Measurements from ENCODE around the genes LRFN5, NEMF and ATL1.

DNA sequence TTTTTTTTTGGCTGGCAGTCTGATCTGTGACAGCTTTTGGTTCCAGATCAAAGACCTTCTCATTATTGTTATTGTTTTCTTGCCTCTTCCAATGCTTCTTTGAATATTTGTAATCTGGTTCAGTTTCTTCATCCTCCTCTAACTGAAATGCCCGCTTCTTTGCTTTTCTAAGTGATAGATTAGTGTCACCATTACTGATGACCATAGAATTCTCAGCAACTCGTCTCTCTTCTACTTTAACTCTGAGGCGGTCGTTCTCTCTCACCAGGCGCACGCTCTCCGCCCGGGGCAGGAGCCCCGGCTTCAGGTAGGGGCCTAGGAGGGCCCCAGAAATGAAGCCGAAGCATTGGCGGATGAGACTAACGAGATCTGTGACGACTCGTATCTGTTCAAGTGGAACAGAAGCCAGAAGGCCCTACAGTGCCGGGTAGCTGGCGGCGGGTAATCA lies 45.6 kb downstream of the FBXO33 start:
- PRO-cap = no peak
- RAMPAGE, long total RNA = no peak
- RRBS = 100% methylated on average over 1 of the region's 17 CpGs

GRCh38 chr14:41606670-41607705 lies at the start of gene LRFN5:
Gene LRFN5 (plus strand): TSS chr14:41606876.
- PRO-cap = no peak
- RAMPAGE, long total RNA = no peak
- RRBS = 2% methylated on average over 7 of the region's 87 CpGs

DNA sequence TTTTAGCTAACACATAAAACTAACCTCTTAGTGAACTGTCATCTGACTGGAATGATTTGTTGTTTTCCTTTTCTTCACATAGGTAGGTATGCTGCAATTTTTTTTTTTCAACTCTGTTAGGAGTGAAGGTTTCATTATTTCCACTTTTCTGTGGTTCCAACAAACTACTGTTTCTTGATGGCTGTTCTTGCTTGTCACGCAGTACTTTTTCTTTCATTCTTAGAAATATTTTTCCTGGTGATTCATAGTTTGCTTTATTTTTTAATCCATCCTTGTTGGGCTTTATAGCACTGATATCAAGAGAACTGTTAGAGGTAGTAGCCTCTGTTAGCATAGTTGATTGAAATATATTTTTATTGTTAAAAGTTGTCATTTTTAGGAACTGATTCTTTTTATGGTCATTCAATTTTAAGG lies 6.3 kb downstream of the MIS18BP1 start:
- PRO-cap = no peak
- RAMPAGE, long total RNA = no peak
- RRBS = no CpG with 5 or more reads among the region's 1 CpG

- PRO-cap = no peak
- RAMPAGE, long total RNA = no peak
- RRBS = no CpG with 5 or more reads among the region's 13 CpGs
Measured at GRCh38 chr14:47794583-47795466, 119.4 kb upstream of the MDGA2 start.

- PRO-cap = no peak
- RAMPAGE, long total RNA = no peak
- RRBS = no CpG with 5 or more reads among the region's 5 CpGs
Measured at GRCh38 chr14:49577240-49578029, 8.7 kb downstream of the RPS29 start.

DNA sequence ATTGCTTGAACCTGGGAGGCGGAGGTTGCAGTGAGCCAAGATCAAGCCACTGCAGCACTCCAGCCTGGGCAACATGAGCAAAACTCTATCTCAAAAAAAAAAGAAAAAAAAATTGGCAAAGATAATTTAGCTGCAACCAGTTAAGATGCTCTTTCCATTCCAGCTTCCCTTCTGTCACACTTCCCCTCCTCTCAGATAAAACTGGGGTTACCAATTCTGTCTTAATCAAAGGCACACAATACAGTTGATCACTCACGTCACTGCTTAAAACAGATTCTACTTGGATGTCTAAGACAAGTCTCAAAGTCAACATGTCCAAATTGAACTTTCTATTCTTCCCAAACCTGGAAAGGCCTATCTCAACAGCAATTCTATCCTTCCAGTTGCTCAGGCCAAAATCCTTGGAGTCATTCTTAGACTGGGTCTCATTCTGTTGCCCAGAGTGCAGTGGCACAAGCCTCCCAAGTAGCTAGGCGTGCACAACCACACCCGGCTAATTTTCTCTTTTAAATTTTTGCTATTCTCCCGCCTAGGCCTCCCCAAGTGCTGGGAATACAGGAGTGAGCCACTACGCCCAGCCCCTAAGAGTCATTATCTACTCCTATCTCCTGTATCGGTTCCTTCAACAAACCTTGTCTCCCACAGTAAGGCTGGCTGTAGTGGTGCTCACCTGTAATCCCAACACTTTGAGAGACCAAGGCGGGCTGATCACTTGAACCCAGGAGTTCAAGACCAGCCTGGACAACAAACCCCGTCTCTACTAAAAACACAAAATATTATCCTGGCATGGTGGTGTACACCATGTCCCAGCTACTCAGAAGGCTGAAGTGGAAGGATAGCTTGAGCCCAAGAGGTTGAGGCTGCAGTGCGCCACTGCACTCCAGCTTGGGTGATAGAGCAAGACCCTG lies 4.8 kb downstream of the RPS29 start:
- PRO-cap = no peak
- RAMPAGE, long total RNA = no peak
- RRBS = no CpG with 5 or more reads among the region's 10 CpGs

DNA sequence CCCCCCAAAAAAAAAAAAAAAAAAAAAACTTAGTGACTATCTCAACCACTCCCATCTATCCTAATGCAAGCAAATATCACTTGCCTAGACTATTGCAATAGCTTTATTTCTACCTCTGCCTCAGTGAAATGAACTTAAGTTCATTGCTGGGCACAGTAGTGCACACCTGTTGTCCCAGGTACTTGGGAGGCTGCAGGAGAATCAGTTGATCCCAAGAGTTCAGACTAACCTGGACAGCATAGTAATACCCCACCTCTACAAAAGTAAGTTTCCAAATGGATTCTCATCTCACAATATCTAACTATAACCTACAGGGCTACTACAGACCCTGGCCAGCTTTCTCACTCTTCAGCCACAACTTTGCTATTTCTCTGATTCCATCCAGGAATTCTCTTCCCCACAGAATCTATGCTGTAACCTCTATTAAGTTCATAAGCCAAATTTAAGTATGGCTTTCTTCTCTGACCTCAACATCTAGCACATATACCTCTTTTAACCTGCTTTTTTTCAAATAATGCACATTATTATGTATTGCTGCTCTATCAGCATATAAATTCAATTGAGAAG lies 4.1 kb downstream of the RPS29 start:
- PRO-cap = no peak
- RAMPAGE, long total RNA = no peak

- PRO-cap = no peak
- RAMPAGE, long total RNA = no peak
- RRBS = no CpG with 5 or more reads among the region's 27 CpGs
Measured at GRCh38 chr14:49584288-49585267, 1.6 kb downstream of the RPS29 start.

DNA sequence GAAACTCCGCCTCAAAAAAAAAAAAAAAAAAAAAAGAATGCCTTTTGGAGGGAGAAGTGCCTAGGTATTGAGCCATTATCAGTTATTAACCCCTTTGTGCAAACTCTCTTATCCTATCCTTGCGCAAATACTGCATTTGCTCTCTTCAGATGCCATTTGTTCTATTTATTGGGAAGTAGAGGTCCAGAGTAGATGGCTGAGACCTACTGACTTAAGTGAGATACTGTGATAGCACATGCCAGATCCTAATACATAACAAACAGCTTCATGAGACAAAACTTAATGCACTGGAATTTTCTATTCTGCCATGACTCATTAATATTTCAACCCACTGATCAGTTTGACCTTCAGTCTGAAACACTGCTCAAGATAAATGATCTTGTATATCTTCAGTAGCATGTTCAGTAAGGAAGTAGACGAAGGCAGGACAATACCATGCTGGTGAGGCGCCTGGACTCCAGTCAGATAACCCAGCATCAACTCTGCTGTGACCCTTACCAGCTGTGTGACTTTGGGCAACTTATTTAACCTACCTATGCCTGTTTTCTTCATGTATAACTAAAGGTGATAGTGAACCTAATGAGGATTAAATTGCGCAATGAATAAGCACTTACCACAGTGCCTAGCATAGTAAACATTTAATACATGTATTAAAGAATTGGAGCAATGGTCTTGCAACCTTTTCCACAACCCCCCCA lies 5.7 kb upstream of the DNAAF2 start:
- PRO-cap = no peak
- RAMPAGE, long total RNA = no peak
- RRBS = no CpG with 5 or more reads among the region's 5 CpGs

DNA sequence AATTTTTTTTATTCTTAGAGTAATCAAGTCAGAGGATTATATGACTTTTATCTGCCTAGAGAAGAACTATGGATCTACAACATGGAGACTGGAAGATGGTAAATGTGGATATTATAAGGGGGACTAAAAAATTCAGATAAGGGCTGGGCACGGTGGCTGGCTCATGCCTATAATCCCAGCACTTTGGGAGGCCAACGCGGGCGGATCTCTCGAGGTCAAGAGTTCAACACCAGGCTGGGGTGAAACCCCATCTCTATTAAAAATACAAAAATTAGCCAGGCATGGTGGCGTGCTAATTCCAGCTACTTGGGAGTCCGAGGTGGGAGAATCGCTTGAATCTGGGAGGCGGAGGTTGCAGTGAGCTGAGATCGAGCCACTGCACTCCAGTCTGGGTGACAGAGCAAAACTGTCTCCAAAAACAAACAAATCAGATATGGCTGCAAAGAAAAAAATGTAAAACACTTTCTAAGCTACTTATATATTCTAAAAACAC lies 3.7 kb downstream of the KLHDC2 start:
- PRO-cap = no peak
- RAMPAGE, long total RNA = no peak
- RRBS = no CpG with 5 or more reads among the region's 10 CpGs

DNA sequence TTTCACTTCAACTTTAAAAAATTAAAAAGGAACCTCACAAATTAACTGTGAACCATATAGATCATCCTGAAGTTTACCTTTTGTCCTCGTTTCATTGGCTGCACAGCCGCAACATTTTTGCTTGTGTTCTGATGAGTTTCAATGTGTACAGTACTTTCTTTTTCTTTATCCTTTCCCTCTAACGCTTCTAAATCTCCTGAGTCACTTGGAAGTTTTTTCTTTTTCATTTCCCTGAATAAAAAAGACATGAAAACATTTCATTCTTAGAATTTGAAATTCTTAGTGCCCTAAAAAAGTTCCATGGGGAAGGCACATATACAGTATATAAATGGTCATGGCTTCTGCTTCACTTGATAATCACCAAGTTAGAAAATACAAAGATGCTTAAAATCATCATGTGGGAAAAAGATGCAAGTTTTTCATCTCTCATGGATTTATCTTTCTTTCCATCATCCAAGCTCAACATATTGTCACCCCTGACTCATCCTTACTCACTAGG lies 27.8 kb downstream of the KLHDC2 start:
- PRO-cap = no peak
- RAMPAGE, long total RNA = no peak
- RRBS = no CpG with 5 or more reads among the region's 3 CpGs

DNA sequence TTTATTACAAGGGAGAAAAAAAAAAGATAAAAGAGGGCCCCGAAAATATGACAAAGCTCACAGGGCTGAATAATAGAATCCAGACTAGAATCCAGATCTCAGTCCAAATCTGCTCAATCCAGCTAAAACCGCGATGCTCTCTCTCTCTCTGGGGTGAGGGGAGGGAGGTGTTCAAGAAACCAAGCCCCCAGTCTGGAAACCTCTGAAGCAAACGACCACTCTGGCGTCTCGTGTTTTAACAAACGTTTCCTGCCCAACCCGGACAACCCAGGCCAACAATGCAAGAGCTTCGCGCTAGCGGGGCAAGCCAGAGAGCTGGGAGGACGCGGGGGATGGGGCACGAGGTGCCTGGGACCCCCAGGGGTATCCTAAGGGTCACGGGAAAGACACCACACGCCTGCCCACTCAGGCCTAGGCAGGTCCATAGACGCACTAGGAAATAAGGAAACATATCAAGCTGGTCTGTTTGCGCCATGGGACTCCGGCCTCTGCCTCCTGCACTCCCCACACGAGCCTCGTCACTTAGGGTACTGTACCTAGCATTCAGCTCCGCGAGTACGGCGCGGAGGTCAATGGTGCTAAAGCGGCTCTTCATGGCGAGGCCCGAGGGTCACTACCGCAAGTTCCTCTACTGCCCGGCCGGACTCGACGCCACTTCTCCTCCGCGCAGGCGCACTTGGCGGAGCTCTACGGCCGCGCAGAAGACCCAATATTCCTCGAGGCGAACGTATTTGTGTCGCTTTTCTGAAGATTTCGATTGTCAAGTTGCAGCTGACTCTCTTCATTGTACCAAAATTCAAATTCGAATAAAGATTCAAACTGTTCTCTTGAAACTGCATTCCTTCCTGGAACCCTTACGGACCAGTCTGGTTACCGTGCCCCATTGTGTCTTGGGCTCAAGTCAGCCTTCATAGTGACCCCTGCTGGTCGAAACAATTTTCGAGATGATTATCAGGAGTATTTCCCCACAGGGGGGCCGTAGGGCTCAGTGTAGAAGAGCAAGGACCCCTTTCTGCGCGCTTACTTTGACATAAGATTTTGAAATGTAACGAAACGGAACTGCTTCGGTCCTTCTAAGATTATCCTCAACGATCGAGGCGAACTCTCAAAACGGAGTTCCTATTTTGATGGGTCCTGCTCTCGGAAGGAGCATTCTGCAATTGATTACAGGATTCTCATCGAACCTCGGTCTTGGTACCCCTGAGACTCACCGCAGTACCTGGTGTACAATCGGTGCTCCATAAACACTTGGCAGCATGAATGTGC lies at the start of gene NEMF:
TSS of gene NEMF (minus strand) at position 630 of the 1,266 bp plus-strand sequence.
- PRO-cap = unidirectional peak, minus-strand start at position 615 of the sequence; unidirectional peak, minus-strand start at position 678 of the sequence
- RAMPAGE, long total RNA = no peak
- RRBS = no CpG with 5 or more reads among the region's 66 CpGs

DNA sequence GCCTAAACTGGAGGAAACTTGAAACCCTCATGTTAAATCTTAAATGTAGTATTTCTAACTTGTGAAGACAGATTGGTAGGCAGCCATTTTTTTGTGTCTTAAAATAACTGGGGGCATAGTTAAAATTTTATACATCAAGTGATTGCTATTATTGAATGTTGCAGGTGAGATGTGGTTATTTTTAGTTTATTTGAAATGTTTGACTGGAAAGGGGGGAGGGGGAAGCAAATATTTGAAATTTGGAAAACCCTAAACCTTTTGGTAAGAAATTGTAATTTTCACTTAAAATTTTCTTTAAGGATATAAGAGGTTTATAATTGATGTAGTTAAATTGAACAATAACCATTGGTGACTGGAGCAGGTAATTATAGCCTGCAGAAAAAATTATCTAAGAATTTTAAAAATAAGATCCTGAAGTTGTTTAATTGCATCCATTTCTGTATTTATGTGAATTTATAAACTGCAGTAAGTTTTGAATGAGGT lies 3.6 kb downstream of the ARF6 start:
- PRO-cap = no peak
- RAMPAGE, long total RNA = no peak

DNA sequence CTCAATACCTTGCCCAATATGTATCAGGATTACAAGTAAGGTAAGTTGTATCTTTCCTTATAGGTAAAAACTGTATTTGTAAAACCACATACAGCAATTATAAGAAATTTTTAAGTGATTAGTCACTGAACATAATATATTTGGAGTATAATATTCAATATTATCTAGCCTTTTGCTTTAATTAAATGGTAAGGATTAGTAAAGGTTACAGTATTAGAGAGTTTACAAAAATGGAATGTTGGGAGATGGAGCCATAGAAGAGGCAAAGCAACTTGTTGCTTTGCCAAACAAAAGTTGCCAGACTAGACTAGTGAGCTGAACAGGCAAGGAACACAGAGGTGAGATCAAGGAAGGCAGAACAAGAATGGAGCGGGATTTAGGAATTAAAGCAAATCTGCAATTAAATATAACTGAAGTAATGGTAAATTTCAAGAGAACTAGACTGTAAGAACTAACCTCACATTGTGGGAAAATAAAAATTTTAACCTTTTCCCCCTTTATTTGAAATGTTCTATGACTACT lies 5.0 kb downstream of the ARF6 start:
- PRO-cap = no peak
- RAMPAGE, long total RNA = no peak
- RRBS = no CpG with 5 or more reads among the region's 1 CpG

DNA sequence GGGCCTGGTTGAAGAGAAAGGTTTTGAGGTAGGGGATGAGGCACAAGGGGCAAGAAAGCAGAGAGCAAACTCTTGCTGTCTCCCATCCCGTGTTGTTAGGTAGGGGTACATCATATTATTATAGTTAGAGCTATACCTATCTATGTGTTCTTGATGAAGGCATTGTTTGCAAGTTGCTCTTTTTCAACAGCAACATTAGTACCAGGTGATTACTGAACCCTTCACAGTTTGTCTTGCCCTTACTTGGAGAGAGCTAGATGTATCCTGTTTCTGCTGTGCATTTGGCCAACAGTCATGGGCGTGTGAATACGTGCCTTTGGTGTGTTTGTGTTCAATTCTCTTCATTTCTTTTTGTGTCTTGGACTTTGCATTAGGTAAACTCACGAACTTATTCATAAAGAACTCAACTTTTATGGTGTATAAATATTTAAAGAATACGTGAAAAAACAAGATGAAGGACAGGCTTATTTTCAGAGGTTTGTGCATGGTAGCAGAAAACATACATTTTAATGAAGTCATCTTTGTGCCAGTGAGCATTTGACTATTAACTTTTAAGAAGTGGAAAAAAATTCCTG lies 14.3 kb downstream of the ARF6 start:
- PRO-cap = no peak
- RAMPAGE, long total RNA = no peak
- RRBS = no CpG with 5 or more reads among the region's 5 CpGs

DNA sequence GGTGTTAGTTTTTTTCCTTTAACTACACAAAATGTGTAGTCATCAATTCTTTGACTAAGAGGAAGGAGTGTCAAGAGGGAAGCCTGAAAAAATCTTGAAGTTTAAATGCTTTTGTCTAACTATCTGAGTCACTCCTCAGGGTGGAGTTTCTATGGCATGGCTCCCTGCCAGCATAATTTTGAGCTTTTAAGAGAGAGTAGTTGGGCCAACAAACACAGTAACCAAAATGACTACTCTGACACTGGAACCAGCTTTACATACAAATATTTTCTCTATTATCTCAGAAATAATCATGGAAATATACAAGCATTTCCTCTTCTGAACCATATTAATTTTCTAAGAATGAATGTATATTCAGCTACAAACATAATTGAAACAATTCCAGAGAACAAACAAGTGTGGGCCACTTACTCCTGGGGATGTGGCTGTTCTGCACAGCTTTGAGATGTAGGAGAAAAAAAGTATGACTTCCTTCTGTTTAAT lies 18.8 kb downstream of the ARF6 start:
- PRO-cap = no peak
- RAMPAGE, long total RNA = no peak

DNA sequence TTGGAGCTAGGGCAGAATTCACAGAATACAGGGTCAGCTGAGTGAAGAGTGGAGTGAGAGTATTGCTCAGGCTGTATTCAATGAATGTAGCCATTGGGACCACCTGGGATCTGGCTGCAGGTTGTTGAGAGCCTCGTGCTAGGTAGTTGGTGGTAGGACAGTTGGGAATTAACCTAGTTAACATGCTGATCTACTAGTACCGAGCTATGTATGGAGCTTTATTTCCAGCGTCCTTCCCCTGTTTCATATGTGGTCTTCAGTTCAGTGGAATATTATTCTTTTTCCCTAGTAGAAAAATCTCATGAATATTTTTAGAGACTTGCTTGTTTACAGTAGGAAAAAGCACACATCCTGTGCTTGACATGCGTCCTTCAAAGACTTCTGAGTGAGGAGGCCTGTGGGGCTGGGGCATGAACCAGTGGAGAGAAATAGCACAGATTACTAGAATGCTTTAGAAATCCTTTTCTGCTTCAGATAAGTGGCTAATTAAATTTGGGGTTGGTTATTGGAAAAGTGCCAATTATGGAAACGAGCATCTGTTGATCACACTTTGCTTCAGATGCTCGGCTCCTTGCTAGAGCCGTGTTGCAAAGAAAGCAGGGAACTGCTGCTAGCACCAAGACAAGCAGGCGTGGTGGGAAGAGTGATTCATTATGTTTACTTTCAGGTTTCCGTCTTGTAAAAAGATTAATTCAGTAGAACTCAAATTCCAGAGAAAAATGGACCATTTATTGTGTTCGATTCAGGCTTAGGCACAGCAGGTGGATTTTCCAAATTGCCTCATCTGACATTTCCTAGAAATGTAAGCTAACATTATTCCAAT lies 53.6 kb downstream of the ARF6 start:
- PRO-cap = no peak
- RAMPAGE, long total RNA = no peak
- RRBS = no CpG with 5 or more reads among the region's 10 CpGs

- PRO-cap = no peak
- RAMPAGE, long total RNA = no peak
- RRBS = no CpG with 5 or more reads among the region's 1 CpG
Measured at GRCh38 chr14:49951910-49952412, 59.1 kb downstream of the ARF6 start.

DNA sequence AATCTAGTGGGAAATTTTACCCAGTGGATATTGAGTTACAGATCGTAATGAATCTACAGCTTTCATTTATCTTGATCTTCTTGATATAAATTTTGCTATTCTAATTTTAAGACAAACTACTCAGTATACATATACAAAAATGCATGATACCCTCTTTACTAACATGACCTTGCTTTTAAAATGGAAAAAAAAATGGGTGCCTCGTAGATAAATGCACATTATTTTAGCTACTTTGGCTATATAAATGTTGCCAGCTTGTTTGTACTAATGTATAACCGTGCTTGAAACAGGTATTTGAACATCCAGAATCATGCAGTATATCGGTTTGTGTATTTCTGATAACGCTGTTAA lies 409 bp upstream of the ATL1 start:
- PRO-cap = no peak
- RAMPAGE, long total RNA = no peak
- RRBS = no CpG with 5 or more reads among the region's 5 CpGs

- PRO-cap = bidirectional peak, plus-strand start at chr14:50560145, minus-strand start at chr14:50560000
- RAMPAGE, long total RNA = no peak
- RRBS = under 1% methylated on average over 19 of the region's 70 CpGs
Measured at GRCh38 chr14:50559912-50560902, at the start of gene ATL1. Gene ATL1 (plus strand): TSS chr14:50560145.

Data from lung (tissue), 4 donors.